Body of pancreas (tissue), 2 donors: ENCODE measurements around a stretch of chr6.

DNA sequence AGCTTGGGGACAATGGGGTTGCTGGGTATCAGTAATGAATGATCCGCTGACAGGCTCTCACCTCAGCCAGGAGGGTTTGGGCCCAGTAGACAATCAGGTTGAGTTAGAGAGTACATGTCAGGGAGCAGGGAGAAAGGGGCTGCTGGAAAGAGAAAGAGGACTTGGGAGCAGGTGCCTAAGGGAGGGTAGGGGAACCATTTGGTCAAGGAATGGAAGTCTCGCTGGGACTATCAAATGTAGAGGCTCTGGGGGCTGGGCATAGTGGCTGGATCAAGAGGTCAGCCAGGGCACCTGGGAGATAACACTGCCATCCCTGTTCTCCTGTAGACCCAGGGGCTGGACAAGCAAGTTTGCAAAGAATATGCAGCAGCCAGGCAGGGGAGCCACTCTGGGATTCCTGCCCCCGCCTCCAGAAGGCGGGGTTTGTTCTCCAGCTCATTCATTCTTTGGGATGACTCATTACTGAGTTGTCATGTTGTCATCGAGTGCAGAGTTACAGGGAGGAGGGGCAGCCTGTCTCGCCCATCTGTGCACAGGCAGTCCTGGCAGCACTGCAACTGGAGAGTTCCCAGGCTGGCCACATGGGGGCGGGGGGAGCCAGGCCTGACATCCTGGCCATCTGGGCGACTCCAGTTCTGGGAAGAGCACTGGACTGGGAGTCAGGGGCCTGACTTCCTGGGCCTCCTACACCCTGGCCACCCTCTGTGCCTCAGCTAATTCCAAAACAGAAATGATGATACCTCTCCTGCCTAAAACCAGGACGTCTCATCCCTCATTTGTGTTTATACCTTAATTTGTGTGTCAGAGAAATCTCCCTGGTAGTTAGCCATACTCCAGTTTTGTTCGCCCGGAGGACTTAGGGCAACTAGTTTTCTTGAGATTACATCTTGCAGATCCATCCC lies 28.2 kb upstream of the ZFAND3 start:
- PRO-cap, result no peak
- RAMPAGE, long total RNA, 2 experiments, result no peak in any of the 2 experiments

DNA sequence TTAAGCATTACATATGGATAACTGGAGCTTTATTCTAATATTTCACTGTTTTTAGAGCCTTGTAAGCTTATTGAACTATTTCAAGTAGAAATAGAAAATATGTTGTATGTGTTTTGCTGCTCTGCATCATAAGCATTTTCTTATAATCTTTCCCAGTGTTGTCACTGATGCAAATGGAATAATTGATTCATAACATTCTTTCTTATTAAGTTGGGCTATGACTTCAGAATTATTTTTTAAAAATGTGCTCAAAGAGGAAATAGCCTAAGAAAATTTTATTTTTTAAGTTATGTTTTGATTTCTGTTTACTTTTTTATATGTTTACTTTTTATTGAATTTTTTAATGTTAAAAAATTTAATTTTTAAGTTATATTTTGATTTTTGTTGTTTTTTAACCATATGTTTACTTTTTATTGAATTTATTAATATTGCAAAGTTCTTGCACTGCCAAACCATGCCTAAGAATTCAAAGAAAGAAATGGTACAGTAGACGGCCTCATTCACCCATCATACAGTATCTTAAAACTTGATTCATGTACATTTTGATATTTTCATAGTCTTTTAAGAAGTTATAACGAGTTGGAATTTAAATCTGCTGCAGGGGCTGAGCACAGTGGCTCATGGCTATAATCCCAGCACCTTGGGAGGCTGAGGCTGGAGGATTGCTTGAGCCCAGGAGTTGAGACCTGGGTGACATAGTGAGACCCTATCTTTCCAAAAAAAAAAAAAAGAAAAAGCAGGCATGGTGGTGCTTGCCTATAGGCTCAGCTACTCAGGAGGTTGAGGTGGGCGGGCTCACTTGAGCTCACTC lies 42.5 kb downstream of the ZFAND3 start:
- PRO-cap, result no peak
- RAMPAGE, long total RNA, 2 experiments, result no peak in any of the 2 experiments

- PRO-cap, result no peak
- RAMPAGE, long total RNA, 2 experiments, result no peak in any of the 2 experiments
Measured at GRCh38 chr6:37925797-37926282, 106.3 kb downstream of the ZFAND3 start.

GRCh38 chr6:37955944-37956710 lies 136.6 kb downstream of the ZFAND3 start:
- PRO-cap, result no peak
- RAMPAGE, long total RNA, 2 experiments, result start-site peak on the plus strand in 1 of 2 experiments, at chr6:37956257-37956416 at its widest, 6 to 10 reads per replicate

GRCh38 chr6:37960871-37961767 lies 141.6 kb downstream of the ZFAND3 start:
- PRO-cap, result no peak
- RAMPAGE, long total RNA, 2 experiments, result no peak in any of the 2 experiments

GRCh38 chr6:37985207-37985639 lies 165.7 kb downstream of the ZFAND3 start:
- PRO-cap, result no peak
- RAMPAGE, long total RNA, 2 experiments, result start-site peak on the plus strand in 1 of 2 experiments, at chr6:37985314-37985650 at its widest, 11 reads per replicate

DNA sequence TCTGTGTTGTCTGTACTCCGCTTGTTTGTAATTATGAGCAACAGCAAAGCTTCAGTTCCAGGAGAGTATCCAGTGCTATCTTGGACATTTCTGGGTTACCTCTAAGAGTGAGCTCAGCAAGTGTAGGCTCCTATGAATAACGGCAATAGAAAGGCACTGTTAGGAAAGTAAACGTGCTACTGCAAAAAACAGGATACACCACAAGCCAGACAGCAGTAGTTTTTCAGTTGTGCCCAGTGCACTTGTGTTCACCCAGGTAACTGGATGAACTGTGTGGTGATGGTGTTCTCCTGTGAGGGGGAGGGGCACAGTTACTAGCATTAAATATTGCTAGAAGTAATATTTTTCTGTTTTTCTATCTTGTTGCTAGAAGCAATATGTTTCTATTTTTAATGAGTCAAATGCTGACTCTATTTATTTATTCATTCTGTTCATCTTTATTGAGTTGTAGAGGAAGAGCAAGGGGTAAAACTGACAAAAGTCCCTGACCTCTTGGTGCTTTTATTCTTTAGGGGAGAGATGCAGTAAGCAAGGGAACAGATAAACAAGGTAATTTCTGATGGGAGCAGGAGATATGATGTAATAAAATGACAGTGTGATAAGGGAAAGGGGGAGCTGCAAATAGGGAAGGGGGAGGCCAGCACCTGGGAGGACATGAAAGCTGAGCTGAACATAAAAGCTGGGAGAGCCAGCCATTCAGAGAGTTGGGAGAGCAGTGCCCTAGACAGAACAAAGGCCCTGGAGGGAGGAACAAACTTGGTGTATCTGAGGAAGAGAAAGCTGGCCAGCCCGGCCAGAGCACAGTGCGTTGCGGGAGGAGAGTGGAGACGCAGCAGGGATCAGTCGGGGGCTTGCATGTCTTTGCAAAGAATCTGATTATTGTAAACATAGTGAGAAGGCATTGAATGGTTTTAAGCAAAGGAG lies 317.8 kb downstream of the ZFAND3 start:
- PRO-cap, result no peak
- RAMPAGE, long total RNA, 2 experiments, result no peak in any of the 2 experiments

DNA sequence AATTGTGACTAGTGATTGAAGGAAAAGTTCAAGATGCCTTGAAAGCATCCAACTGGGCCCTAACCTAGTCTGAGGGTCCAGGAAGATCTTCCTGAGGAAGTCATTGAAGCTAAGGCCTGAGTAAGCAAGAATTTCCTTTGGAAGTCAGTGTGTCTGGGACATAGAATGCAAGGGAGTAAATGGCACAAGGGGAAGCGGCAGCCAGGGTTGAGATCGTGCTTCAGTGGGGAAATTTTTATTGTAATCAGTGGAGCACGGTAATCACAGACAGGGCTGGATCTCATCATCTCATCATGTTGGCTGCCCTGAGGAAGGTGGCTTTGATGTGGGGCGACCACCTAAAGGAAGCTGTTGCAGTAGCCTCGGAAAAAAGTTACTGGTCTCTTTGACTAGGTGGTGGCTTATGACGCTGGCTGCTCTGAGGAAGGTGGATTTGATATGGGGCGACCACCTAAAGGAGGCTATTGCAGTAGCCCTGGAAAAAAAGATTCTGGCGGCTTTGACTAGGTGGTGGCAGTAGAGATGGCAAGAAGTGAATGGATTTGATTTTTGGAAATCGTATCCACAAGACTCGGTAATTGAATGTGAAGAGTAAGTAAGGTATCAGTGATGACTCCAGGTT lies 320.0 kb downstream of the ZFAND3 start:
- PRO-cap, result no peak
- RAMPAGE, long total RNA, 2 experiments, result start-site peak on the plus strand in 1 of 2 experiments, centred at position 353 of the sequence, 9 reads per replicate

DNA sequence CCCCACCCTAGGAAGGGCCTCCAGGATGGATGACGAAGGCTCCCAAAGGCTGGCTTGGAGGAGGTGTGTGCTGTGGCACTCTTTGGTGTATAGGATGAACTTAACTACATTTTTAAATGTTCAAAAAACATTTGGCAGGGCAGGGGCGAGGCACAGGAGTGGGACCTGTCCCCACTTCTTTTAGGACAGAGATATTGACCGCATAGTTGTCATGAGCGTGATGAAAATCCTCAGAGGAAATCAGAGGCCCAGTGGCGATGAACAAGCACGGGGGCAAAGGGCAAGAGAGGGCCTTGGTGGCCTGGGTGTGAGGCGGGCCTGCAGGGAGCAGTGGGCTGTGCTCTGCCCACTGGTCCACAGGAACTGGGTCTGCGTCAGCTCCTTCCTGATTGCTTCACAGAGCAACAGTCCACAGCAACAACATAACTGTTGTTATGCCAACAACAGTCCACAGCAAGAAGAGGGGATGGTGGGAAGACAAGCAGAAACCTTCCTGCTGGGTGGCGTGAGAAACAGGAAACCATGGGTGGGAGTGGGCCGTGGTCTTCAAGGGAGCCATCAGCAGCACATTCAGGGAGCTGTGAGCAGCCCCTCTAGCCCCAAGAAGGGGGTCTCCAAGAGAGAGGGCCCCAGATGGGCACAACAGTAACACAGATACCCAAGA lies 335.6 kb downstream of the ZFAND3 start:
- PRO-cap, result no peak
- RAMPAGE, long total RNA, 2 experiments, result no peak in any of the 2 experiments

DNA sequence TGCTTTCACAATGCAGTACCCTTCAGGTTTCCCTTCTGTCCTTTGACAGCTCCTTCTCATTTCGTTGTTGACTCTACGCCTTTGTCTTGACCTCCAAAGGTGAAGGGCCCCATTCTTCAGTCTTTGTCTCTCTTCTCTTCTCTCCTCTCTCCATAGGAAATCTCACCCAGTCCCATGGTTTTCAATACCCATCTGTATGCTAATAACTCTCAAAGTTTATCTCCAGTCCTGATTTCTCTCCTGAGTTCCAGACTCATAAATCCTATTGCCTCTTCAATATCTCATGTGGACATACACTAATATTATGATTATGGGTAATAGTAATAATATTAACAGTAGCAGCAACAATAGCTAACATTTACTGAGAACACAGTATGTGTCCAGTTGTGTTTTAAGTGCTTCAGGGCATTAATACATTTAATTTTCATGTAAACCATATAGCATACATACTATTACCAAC lies 208.7 kb downstream of the BTBD9 start:
- PRO-cap, result no peak
- RAMPAGE, long total RNA, 2 experiments, result no peak in any of the 2 experiments

DNA sequence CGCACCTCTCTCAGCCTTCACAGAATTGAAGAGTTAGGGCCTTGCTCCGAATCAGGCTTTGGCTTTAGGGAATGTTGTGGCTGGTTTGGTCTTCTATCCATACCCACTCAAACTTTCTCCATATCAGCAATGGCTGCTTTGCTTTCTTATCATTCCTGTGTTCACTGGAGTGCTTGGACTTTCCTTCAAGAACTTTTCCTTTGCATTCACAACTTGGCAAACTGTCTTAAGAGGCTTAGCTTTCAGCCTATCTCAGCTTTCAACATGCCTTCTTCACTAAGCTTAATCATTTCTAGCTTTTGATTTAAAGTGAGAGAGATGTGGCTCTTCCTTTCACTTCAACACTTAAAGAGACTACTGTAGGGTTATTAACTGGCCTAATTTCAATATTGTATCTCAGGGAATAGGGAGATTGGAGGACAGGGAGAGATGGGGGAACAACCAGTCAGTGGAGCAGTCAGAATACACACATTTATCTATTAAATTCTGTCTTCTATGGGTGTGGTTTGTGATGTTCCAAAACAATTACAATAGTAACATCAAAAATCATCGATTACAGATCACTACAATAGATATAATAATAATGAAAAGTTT lies 153.5 kb downstream of the BTBD9 start:
- PRO-cap, result no peak
- RAMPAGE, long total RNA, 2 experiments, result no peak in any of the 2 experiments

GRCh38 chr6:38565255-38565749 lies 74.4 kb downstream of the BTBD9 start:
- PRO-cap, result no peak
- RAMPAGE, long total RNA, 2 experiments, result no peak in any of the 2 experiments

DNA sequence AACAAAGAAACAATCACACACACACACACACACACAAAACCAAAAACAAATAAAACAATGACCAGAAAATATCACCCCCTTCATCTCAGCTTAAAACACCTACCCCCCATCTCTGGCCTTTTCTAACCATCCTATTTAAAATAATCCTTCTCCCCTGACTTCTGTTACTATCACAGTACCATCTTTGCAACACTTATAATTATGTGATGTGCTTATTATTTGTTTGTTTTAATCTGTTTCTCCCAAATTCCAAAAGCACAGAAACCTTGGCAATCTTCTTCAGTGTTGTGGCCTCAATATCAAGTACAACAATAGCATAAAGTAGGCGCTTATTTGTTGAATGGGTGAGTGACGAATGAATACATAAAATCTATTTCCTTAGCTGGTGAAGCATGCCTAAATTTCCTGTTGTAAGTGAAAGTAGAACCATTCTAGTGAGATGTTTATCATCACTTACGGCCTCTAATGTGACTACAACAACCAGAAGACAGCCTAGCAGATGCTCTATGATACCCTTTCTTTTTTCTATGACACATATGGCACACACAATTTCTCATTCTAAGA lies 67.7 kb downstream of the BTBD9 start:
- PRO-cap, result no peak
- RAMPAGE, long total RNA, 2 experiments, result no peak in any of the 2 experiments

DNA sequence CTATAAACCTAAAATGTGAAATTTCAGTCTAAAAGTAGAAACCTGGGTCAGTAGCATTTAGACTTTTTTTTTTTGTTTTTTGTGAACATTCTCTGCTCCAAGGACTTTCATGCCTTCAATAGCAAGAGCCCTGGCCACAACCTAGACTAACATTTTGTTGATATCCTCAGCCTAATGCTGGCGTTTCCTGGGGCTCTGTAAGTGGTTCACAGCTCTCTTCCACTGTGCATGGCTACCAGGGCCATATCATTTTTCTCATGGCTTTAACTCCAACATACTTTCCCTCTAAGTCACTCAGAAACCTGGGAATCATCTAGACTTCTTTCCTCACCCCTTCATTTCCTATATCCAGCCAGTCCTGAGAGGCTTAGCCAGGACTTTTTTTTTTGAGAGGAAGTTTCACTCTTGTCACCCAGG lies 76.6 kb downstream of the DNAH8 start:
- PRO-cap, result no peak
- RAMPAGE, long total RNA, 2 experiments, result no peak in any of the 2 experiments

GRCh38 chr6:39187337-39188352 lies 41.6 kb downstream of the KCNK5 start:
- PRO-cap, result no peak
- RAMPAGE, long total RNA, 2 experiments, result no peak in any of the 2 experiments

DNA sequence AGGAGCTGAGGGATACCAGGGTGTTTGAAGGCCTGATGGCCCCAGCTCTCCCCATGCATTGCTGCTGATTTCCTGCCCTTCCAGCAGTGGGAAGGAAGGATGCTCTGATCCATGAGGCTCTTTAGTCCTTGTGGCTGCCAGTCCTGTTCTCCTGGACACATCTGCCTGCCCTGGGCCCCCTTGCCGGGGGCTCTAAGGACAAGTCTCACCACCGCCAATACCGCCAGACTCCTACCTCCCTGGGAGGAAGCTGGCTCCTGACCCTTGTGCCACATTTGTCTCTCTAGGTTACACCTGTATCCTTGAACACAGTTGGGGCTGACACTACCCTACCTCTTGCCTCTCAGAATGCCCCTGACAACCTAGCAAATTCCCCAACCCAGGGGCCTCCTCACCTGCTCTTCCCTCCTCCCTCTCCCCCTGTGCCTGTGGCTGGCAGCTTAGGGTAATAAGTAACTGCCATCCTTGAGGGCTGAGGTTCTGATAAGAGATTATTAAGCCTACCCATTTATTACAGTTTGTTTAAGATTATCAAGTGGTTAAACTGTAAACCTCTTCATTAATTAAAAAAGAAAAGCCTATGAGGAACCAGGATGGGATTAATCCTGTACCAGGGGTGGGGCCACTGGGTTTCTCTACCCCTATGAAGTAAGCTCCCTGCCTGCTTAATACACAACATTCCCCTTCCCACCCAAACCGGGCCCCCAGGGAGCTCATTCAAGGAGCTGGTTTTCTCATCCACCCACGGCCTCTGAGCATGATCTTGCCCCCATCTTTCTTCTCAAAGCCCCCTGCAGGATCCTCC lies 21.4 kb downstream of the KCNK5 start:
- PRO-cap, result unidirectional peak, minus-strand start at position 422 of the sequence
- RAMPAGE, long total RNA, 2 experiments, result no peak in any of the 2 experiments

- PRO-cap, result no peak
- RAMPAGE, long total RNA, 2 experiments, result no peak in any of the 2 experiments
Measured at GRCh38 chr6:39214916-39215760, 14.1 kb downstream of the KCNK5 start.

- PRO-cap, result no peak
- RAMPAGE, long total RNA, 2 experiments, result no peak in any of the 2 experiments
Measured at GRCh38 chr6:39226139-39226482, 3.2 kb downstream of the KCNK5 start.

DNA sequence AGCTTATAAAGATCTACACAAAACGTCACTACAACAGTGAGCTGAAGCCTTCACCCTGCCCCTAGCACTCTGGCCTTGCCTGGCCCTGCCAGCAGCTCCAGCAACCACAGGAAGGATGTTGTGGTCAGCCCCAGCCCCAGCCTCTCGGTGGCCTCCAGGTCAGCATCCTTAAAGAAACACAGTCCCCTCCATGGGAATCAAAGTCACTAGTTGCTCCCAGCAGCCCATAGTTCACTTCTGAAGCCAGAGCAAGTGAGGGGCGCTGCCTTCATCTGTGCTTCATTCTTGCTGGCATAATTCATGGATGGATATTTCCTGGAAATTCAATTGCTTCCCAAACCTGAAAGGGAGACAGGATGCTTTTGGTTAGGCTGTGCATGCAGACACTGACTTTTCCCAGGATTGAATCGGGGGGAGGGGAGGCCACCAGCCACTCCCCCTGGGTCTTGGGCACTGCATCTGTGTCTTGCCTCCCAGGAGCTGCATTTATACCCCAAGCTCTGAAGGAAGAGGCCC lies 13.8 kb upstream of the KCNK16 start:
- PRO-cap, result no peak
- RAMPAGE, long total RNA, 2 experiments, result no peak in any of the 2 experiments

DNA sequence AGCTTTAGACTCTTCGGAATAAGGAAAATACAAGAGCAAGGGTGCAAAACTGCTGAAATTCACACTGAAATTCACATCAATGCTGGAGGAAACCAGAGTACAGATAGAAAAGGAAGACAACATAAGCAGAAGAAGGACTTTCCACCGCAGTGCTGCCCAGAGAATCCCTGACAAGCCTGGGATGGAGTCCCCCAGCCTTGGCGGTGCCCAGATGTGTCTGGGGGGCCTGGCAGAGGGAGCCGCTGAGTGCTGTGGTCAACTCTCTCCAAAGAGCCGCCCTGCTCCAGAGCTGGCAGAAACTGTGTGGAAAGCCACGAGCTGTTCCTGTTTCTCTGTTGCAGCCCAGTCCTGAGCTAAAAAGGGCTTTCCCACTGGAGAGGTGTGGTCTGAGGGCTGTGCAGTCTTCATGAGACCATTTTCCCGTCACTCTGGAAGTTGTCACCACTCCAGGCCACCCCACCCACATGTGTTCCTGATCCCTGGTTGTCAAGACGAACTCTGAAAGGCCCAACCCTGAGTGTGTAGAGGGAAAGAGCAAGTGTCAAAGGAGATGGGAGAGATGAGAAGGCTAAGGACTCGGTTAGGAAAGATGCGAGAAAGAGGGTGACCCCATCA lies 99.7 kb upstream of the KCNK16 start:
- PRO-cap, result no peak
- RAMPAGE, long total RNA, 2 experiments, result no peak in any of the 2 experiments